ENCODE measurements around the genes GUCY1A2, SLN and C11orf87.

GRCh38 chr11:104694451-104694819, 273.9 kb downstream of the CASP4 start:
- PRO-cap, result unidirectional peak, minus-strand start at chr11:104694627
- RAMPAGE, long total RNA, 2 experiments, result no peak in any of the 2 experiments

DNA sequence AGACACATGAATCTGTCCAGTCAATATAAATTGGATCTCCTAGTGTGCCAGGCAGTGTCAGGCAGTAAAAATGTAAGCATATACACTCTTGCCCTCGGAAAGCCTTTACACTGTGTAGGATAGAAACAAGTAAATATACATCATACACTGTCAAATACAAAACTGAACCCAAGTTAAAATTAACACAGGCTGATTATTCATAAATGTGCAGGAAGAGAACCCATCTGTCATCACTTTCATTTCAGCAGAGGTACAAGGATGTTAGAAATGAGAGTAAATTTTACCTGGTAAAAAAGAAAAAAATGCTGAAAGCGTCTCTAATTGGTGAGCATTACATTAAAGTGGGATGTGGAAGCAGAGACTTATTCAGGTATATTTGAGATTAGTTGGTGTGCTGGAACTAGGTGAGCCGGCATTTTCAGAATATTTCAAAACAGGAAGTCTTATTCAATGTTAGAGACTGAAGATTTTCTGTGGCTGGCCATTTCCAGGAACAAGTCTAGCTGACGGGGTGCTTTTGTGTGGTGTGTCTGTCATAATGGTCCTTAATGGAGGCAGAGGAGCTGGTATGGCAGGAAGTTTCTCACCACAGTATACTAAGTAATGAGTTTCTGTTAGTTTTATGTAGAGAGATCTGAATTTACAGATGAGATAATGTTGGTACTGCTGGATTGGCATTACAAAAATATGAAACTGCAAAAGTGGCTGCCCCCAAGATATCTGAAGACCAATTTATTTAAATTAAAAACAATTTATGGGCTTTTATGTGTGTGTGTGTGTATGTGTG, 262.7 kb downstream of the CASP4 start:
- PRO-cap, result no peak
- RAMPAGE, long total RNA, 2 experiments, result no peak in any of the 2 experiments

DNA sequence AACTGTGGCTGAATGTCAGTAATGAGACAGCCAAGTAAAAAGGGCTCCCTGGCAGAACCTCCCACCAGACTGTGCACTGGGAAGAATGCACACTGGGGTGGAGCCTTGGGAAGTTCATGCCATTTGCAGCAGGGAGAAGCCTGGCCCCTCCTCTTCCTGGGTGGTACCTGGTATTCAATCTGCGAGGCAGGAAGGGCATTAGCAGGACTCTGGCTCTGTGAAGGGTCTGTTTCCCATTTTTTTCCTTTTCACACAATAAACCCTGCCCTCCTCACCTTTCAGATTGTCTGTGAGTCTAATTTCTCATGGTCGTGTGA, 26.5 kb upstream of the CASP4 start:
- PRO-cap, result no peak
- RAMPAGE, long total RNA, 2 experiments, result no peak in any of the 2 experiments

DNA sequence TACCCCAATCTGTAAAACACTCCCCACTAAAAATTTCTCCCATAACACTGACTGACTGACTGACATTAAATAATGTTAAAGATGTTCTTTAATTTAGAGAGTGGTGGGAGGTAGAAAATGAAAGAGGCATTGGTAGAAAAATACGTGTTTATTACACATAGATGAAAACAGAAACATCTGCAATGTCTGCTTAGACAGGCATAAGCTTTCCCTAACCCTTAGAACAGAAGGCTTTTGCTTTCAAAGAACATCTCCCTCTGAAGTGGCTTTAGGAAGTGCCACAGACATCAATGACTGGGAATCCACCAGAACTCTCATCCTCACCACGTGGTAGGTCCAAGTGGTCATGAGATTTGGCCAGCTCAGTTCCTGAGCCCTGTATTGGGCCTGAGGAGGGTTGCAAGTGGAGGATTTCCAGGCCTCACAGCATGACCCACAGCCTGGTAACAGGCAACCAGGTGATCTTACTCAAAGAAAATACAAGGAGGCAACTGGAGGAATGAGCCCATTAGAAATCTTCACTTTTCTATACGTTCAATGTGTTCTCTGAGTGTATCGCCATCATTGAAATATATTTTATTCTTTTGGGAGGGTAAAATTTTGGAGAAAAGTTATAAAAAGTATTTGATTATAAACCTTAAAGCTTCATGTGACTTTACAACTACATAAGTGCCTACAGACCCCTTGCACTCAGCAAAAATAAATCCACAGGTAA, 1.6 kb downstream of the CASP1 start:
- PRO-cap, result bidirectional peak, plus-strand start at position 381 of the sequence, minus-strand start at position 259 of the sequence
- RAMPAGE, long total RNA, 2 experiments, result no peak in any of the 2 experiments

- PRO-cap, result no peak
- RAMPAGE, long total RNA, 2 experiments, result no peak in any of the 2 experiments
Observed at GRCh38 chr11:105044091-105044381, 1.1 kb downstream of the CARD16 start.

DNA sequence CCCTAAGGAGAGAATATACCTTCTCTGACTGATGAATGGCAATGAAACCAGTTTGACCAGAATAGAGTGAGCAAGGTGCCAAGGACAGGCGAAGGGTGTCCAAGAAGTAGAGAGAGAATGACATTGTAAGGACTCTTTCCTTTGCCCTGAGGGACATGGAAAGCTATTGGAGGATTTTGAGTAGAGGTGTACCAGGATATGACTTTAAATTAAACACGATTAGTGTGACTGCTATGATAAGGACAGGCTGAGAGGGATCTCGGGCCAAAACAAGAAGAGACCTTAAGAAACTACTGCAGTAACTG, 179.9 kb downstream of the MSANTD4 start:
- PRO-cap, result no peak
- RAMPAGE, long total RNA, 2 experiments, result no peak in any of the 2 experiments

GRCh38 chr11:107018258-107018969, at the start of gene GUCY1A2:
GUCY1A2 (minus strand) TSS chr11:107018476.
- PRO-cap, result bidirectional peak, plus-strand start at chr11:107018649, minus-strand start at chr11:107018533
- RAMPAGE, long total RNA, 2 experiments, result no peak in any of the 2 experiments

GRCh38 chr11:107387964-107388311, 69.7 kb downstream of the CWF19L2 start:
- PRO-cap, result no peak
- RAMPAGE, long total RNA, 2 experiments, result no peak in any of the 2 experiments

GRCh38 chr11:107711885-107712321, at the start of gene SLN:
SLN (minus strand) TSS chr11:107712056.
- PRO-cap, result no peak
- RAMPAGE, long total RNA, 2 experiments, result no peak in any of the 2 experiments

DNA sequence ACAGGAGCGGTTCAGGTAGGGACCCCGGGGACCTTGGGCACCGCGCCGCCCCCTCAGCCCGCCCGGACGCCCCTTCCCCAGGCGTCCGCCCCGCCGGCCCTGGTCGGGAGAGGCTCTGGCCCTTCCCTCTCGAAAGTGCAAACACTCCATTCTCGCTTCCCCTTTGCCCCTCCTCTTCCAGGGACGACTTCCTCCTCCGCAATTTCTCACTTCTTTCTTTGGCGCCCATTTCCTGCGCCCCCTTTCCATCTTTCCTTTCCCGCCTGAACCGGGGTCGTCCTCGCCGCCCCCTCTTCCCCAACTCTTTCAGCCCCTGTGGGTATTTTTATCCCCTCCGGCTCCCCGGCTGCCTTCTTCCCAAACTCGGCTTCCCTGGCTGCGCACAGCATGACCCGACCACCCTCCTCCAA, 538 bp downstream of the RAB39A start:
- PRO-cap, result unidirectional peak, minus-strand start at position 117 of the sequence
- RAMPAGE, long total RNA, 2 experiments, result no peak in any of the 2 experiments

DNA sequence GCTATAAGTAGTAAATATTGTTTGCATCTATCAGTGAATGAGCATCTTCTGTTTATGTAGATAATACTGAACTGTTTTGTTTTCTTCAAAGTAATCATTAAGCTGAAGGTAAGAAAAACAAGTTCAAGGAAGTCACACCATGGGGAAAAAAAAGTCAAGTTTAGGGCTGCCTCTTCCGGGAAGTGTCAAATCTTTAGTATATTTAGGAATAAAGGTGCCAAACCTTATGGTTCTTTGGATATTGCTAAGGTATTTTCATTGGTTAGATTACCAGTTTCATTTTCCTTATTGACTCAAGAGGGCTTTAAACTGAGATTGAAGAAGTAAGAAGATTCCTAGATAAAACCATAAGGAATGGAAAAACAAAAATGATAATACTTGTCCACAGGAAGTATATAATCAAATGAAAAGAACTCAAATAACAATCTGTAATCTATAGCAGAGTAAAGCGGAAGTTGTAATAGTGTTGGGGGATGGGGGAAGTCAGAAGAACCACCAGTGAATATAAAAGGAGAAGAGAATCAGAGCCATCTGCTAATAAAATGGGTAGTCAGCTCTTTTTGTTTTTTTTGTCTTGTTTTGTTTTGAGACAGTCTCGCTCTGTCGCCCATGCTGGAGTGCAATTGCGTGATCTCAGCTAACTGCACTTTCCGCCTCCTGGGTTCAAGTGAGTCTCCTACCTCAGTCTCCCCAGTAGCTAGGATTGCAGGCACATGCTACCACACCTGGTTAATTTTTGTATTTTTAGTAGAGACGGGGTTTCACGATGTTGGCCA, 2.2 kb downstream of the ATM start:
- PRO-cap, result no peak
- RAMPAGE, long total RNA, 2 experiments, result no peak in any of the 2 experiments

- PRO-cap, result no peak
- RAMPAGE, long total RNA, 2 experiments, result no peak in any of the 2 experiments
Observed at GRCh38 chr11:108857434-108857777, 192.5 kb downstream of the DDX10 start.

GRCh38 chr11:109422033-109422587, at the start of gene C11orf87:
C11orf87 (plus strand) TSS chr11:109422190.
- PRO-cap, result no peak
- RAMPAGE, long total RNA, 2 experiments, result no peak in any of the 2 experiments

- PRO-cap, result no peak
- RAMPAGE, long total RNA, 2 experiments, result no peak in any of the 2 experiments
Observed at GRCh38 chr11:110095301-110095895, 2.2 kb downstream of the ZC3H12C start.

DNA sequence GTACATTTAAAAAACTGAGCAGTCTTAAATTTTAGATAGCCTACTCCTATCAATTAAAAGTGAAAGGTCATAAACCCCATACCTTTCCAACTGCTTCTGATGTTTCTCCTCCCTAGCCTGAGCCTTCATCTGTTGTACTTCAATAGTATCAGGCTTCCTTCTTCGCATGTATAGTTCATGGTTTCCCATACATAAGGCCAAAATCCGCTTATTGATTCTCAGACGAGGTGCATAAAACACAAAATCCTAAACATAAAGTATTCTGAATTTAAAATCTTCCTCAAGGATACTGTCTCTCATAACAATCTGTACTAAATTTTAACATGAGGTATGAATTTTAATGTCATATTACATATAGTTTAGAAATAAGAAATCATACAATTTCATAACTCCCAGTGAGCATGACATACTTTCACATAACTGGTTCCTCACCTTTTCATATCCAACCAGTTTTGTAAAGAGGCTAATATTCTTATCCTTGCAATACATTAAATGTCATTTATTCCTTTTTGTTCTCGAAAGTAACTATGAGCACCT, 42.5 kb downstream of the RDX start:
- PRO-cap, result no peak
- RAMPAGE, long total RNA, 2 experiments, result no peak in any of the 2 experiments

- PRO-cap, result no peak
- RAMPAGE, long total RNA, 2 experiments, result no peak in any of the 2 experiments
Observed at GRCh38 chr11:110255189-110255453, 41.3 kb downstream of the RDX start.

- PRO-cap, result no peak
- RAMPAGE, long total RNA, 2 experiments, result no peak in any of the 2 experiments
Observed at GRCh38 chr11:110362874-110363749, 66.6 kb upstream of the FDX1 start.

DNA sequence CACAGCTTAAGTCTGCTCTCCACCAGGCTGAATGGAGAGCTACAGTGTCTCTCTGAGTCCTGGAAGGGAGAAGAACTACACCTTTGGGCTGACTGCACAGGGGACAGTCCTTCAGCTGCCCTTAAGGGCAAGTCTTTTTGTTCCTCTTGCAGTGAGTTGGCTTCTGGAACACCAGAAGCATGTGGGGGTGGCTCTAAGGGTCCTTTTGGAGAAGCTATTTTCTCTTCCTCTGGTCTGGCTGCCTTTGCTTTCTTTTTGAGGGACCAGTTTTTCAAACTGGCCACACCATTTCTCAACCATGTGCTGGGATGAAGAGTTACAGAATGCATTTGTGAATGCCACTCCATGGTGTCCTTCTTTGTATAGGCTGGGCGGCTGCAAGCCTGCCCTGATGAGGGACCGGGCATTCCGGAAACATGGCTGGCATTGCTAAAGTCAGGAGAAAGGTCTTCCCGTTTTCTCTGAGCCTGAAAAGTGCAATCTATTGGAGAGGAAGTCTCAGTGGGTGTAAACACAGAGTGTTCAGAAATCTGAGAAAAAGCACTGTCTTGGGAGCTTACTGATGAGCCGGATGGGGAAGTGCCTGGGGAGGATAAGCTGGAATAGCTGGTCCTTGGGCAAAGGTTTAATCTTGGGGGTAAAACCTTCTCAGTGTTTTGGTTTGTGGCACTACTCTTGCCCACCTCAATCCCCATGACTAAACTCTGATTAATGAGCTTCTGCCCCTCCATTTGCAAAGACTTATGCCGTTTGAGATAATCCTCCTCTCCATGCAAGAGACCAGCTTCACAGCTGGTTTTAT, 132.5 kb downstream of the ARHGAP20 start:
- PRO-cap, result no peak
- RAMPAGE, long total RNA, 2 experiments, result no peak in any of the 2 experiments

DNA sequence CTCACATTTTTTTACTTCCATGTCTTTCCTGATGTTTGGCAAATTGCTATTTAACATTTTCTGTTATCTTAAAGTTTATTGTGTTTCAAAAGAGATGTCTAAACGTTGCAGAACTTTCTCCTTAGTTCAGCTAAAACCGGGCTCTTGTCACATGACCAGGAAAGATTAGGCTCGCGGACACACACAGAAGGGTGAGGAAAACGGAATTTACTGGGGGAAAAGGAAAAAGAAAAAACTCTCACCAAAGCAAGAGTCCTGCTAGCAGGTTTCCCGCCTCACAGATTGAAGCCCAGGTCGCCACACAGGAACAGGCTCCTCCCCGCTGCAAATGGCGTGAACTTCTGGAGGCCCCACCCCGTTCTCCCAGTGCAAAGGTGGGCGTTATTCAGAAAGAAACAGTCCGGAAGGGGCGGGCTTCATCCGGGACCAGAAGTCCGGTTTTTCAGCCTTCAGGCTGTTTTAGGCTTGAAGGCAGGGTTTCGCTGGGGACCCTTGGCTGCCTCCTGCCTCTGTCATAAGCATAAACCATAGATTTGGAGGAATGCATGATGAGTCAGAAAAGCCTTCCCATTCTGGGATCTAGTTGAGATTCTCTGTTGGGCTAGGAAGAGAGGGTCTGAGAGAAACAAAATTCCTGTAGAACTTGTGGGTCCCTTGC, 148.4 kb upstream of the POU2AF2 start:
- PRO-cap, result no peak
- RAMPAGE, long total RNA, 2 experiments, result no peak in any of the 2 experiments

DNA sequence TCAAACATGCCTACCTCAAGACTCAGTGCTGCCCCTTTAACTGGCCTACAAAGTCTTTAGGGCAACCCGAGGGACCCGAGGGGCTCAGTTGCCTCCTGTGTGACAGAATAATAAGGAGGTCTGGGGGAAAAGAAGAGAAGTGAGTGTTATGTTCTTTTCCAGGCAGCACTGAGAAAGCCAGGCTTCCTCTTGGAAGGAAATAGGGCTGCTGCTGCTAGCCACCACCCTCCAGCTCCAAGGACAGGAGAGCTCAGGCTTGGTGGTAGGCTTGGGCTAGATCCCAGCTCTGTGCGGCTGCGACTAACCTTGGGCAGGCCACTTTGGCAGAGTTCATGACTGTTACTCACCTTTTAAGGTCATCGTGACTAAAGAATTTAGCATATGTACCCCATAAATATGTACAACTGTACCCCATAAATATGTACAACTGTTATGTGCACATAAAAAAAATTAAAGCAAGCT, 124.9 kb upstream of the POU2AF2 start:
- PRO-cap, result no peak
- RAMPAGE, long total RNA, 2 experiments, result no peak in any of the 2 experiments

Data from lower leg skin (tissue), 2 donors.